Endometrial microvascular endothelial cells (primary cell): Measurements from ENCODE around the genes PIR, SCML1 and RS1.

- RAMPAGE, long total RNA: no peak
Measured at GRCh38 chrX:13142801-13143404, 98.5 kb upstream of the FAM9C start.

- RAMPAGE, long total RNA: no peak
Measured at GRCh38 chrX:13151667-13152577, 107.5 kb upstream of the FAM9C start.

DNA sequence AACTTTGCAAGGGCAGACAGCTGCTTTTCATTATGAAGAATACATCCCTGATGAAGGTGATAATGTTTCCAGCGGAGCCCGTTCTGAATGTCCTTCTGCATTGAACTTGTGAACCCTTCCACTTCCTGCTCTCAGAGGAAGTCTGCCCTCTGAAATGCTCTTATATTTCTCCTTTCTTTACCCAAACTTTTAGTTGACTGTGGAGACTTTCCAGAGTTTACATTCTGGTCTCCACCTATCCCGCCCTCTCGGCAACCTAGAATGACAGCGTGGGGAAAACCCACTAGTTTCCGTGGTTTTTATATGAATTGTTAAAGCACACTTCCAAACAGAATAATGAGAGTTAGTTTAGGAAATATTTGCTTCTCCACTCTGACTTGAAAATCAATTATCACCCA, 123.5 kb upstream of the FAM9C start:
- RAMPAGE, long total RNA: no peak

- RAMPAGE, long total RNA: no peak
Measured at GRCh38 chrX:13290906-13291629, 28.8 kb downstream of the ATXN3L start.

DNA sequence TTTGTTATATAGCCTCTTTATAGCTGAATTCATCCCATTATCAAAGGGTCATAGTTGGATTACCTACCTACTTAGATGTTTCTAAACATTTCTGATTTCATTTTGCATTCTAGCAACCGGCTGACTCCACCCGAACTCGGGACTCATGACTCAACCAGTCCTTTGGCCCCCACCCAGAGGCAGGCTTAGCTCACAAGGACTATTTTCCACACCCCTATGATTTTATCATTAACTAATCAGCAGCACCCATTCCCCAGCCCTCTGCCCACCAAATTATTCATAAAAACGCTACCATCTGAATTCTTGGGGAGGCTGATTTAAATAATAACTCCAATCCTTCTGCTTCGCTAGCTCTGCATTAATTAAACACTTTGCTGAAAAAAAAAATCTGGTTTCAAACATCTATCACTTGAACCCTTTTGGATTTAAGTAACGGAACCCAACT, 79.9 kb upstream of the EGFL6 start:
- RAMPAGE, long total RNA: no peak

GRCh38 chrX:13669114-13669704, 16.3 kb downstream of the TCEANC start:
- RAMPAGE, long total RNA: no peak

DNA sequence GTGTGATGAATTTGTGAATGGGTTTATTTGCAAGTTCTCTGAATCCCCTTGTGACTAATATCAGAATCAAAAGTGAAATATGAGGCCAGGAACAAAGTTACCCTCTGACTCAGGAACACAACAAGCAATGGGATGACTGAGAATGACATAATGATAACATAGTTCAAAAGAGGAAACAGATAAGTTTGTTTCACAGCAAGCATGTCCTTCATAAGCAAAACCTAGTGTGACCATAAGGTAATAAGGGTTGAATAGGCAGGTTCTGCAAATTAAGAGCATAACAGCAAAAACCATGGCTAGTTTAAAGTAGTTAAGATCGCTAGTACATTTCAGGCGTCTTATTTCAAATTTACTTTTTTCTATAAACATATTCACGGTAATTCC, 2.0 kb downstream of the GEMIN8 start:
- RAMPAGE, long total RNA: no peak

- RAMPAGE, long total RNA: start-site peak on the minus strand at chrX:15493245-15493314, 1,712 and 343 reads in 2 replicates
Measured at GRCh38 chrX:15493021-15494251, at the start of gene PIR. TSS of gene PIR (minus strand) at chrX:15493333.

- RAMPAGE, long total RNA: no peak
Measured at GRCh38 chrX:15530220-15530820, 29.7 kb downstream of the BMX start.

DNA sequence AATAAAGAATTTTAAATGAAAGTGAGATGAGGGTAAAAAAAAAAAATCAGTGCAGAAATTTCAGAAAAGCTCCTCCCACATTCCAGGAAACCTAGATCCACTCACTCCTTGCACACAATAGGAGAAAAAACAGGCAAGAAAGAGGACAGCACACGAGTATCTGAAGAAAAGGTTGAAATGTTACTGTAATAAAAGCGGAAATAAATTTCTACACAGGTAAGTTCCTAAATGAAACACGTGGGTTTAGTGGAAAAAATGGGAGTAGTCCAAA, 1.9 kb upstream of the ACE2 start:
- RAMPAGE, long total RNA: no peak

DNA sequence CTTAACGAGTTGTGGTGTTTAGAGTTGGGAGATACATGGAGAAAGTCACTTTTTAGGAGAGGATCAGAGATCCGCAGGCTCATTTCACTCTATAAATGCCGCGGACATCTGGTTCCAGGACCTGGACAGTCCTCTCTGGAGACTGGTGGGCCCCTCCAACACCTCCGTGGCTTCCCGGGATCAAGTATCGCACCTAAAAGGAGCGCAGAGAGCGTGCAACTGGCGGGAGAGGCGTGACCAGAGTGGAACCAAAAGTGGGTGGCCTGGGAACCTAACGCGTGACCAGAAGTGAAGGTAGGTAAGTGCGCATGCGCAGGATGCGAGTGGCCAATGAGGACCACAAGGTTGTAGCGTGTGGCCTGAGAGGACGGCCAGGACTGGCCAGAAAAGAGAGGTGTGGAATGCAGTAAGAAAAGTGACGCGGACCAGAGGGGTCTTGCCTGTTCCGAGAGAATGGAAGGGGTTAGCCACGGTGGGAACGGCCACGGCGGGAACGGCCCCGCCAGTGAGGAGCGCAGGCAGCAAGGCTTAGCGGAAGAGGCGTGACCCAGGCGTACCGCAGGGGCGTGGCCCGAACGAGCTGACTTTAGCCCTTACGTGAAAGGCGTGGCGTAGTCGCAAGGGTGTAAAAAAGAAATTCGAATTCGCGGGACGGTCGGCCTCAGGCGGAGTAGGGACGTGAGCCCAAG, 10.1 kb upstream of the CLTRN start:
- RAMPAGE, long total RNA: no peak

DNA sequence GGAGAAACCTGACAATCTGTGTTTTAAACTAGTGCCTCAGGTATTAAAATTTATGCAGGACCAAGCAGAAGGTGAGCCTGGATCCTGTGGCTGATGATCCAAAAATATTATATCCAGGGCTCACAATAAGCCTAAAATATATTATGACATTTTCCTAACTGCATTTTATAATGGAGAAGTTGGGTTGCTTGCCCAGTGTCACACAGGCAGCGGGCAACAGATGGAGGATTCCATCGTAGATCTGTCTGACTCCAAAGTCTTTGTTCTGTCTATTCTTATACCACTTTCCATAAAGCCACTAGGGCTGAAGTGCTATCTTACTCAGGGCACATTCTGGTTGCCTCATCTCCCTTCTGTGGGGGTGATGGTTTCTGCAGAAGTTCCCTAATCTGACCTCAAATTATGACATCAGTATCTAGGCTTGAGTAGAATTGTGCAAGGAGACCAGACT, 56.9 kb upstream of the AP1S2 start:
- RAMPAGE, long total RNA: no peak

DNA sequence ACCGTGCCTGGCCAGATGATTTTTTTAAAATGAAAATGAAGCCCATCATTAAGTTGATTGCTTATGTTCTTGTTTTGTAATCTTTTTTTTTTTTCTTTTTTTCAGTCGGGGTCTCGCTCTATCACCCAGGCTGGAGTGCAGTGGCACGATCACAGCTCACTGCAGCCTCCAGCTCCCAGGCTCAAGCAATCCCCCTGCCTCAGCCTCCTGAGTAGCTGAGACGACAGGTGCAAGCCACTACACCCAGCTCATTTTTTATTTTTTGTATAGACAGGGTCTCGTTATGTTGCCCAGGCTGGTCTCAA, 3.3 kb upstream of the SYAP1 start:
- RAMPAGE, long total RNA: no peak

DNA sequence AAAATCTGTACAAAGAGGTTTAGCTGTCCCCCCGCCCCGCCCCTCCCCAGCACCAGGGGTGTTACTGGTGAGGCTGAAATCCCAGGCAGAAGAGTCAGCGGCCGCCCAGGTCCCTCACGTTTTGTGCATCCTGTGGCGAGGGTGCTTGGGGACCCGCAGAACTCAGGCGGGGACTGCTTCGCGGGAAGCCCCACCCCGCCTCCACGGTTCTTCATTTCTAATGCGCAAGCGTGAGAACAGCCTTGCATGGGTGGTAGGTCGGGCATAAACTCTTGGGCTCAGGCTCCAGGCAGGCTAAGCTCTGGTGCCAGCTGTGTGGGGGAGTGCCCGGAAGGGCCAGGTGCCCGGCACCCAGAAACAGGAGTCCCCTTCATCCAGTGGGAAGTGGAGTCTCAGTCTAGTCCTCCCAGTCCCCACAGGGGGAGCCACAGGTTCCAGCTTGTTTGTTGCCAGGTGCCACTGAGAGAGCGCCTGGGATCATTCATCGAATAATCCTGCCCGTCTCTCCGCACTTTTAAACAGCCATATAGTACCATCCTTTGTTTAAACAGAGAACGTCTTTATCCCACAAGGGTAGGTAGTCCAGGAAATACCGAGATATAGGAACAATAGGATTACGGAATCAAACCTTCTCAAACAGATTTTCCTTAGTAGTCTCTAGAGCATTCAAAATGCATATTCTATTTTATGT, 12.6 kb upstream of the RBBP7 start:
- RAMPAGE, long total RNA: no peak

GRCh38 chrX:16892717-16893340, 22.7 kb upstream of the RBBP7 start:
- RAMPAGE, long total RNA: no peak

- RAMPAGE, long total RNA: no peak
Measured at GRCh38 chrX:16947300-16947721, 853 bp downstream of the REPS2 start.

DNA sequence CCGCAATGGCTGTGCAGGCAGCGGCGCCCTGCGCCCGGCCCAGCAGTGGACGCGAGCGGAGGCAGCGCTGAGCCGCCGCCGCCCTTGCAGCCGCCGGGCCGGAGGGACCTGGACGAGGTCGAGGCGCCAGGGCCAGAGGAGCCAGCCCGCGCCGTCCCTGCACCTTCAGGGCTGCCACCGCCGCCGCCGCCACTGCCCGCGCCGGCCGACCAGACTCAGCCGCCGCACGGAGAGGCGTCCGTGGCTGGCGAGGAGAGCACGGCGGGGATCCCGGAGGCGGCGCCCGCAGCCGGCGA, 733 bp downstream of the NHS start:
- RAMPAGE, long total RNA: no peak

GRCh38 chrX:17553444-17553892, 178.5 kb downstream of the NHS start:
- RAMPAGE, long total RNA: no peak

DNA sequence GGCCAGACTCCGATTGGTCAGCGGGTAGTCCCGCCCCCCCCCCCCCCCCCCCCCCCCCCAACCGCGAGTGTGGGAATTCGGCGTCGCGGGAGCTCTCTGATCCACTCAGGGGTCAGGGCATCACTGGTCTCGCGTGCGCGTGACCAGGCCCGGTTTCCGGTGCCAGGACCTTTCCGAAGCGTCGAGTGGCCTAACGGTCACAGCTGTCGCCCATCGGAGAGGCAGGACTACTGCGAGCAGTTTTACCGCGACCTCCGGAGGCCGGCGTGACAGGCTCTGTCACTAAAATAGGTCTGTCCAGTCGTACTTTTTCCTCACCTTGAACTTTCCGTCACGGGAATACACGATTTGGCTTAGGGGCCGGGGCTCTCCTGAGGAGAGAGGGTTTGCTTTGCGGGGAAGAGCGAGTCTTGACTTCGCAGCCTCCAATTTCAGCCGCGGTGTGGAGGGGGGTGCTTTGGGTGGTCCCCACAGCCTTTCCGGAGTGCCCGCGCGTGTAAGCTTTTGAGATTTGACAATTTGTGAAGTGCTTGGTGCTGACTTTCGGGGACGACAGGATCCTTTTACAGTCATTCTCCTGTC, at the start of gene SCML1:
SCML1 (plus strand) TSS at position 104 of the 582 bp plus-strand sequence.
- RAMPAGE, long total RNA: start-site peak on the plus strand centred at position 177 of the sequence, 51 bp wide, 27 and 38 reads in 2 replicates

DNA sequence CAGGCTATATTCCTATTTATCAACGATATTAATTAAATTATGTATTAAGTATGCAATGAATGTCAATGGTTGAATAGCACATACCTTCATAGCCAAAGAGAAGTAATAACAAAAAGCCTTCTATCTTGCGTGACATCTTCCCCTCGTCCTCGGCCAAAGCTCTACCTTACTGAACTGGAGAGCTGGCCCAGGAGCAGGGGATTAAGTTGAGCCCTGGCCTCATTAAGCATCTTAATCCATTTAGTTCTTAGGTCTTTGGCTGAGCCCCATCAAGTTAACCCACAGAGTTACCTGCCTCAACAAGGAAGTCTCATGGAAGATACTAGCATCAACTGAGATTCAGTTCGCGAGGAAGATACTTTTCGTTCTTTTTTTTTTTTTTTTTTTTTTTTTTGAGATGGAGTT, at the start of gene RS1:
RS1 (minus strand) TSS at position 176 of the 405 bp plus-strand sequence.
- RAMPAGE, long total RNA: no peak